Bile duct (tissue), 1 donor: ENCODE measurements around a stretch of chr1.

- PRO-cap, result no peak
Observed at GRCh38 chr1:229032393-229032809, 238.5 kb upstream of the RAB4A start.

GRCh38 chr1:229116130-229116613 is 154.7 kb upstream of the RAB4A start:
- PRO-cap, result no peak

GRCh38 chr1:229121838-229122329 is 149.0 kb upstream of the RAB4A start:
- PRO-cap, result no peak

GRCh38 chr1:229170648-229171335 is 100.1 kb upstream of the RAB4A start:
- PRO-cap, result no peak

DNA sequence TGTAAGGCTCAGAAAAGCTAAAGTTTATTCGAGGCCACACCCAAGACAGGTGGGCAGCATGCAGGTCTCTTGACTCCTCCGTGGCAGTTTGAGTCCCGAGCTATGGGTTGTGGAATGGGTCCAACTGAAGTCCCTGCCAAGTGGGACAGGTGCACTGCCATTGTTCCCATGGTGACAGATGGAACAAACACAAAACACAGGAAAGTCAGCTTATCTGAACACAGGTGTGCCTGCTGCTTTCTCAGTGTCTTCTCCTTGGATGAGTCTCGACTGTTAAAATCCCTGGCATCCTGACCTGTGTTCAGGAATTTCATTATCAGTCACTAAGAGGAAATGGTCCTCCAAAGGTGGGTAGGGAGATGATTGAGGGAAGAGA is 99.0 kb upstream of the RAB4A start:
- PRO-cap, result no peak

DNA sequence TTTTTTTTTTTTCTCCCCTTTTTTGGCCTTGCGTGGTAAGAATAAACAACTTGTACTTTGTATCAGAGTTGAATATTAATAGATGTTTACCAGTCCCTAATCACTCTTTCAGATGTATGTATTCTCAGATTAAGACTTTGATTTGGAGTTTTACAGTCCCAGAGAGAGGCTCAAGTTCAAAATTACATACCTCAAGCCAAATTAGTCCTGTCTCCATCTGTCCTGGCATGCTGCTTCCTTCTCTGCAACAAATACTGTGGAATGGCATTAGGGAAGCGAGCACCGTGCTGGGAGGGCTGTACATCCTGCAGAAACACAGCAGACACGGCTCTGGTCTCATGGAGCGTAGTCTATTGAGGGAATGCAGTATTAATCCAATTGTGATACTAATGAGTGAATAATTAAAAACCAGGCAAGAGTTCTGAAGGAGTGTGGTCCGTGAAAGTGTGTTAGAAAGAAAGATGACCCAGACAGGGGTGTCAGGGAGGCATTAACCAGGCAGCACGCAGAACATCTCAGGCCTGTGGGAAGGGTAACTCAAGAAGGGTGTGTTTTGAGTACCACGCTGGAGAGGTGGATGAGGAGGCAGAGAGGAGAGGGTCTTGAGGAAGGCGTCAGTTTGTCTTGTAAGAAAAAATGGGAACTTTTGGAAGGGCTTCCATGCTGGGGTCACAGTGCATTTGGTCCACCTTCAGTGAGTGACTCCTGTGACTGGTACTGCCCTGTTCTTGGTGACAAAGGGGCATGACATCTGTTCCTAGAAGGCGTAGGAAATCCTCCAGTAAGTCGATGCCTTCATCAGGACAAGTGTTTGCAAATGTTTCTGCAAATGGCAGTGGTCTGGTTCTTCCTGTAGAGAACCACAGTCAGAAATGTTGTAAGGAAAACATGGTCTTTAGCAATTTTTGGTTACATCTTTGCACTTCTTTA is 1.5 kb downstream of the RAB4A start:
- PRO-cap, result no peak

GRCh38 chr1:229430079-229431015 is 3.5 kb downstream of the ACTA1 start:
- PRO-cap, result no peak

DNA sequence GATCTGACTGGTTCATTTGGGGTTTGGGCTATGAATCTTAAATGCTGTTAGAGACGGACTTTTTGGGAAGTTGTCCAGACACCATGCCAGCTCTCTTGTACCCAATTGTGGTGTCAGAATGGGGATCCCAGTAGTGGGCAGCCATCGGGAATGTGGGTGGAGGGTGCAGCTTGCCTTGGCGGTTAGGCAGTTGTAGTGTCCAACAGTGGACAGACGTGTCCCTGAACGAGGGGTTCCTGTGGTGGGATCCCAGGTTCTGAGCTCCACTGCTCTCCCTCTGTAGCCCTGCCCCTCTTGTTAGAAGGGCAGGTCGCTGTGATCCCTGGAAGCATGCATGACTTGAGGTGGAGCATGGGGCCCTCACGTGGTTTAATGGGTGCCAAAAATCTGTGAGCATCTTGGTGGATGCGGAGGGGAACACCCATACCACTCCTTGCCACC is 4.2 kb downstream of the GALNT2 start:
- PRO-cap, result no peak

- PRO-cap, result no peak
Observed at GRCh38 chr1:230082584-230083347, 15.7 kb downstream of the GALNT2 start.

DNA sequence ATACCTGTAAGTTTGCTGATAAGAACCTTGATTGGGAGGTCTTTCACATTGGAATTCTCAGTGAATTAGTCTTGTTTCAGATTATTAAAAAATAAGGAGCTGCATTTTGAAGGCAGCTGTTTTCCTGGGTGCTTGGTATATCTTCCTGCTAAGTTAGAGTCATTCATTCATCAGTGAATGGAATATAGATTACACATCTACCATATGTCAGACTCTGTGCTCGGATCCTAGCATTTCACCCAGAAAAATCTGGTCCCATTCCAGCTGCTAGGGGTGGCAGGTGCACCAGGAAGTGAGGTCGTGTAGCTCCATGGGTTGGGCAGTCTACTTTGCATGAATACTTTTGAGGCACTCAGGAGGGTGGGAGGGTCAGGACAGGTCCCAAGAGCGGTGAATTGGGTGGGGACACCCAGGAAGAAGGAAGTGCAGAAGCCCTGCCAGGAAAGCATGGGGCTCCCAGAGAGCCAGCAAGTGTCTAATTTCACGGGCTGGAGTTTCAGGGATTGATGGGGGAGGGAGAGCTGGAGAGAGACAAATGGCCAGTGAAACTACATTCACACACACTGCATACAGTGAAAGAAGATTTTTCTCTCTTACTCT is 137.7 kb downstream of the GALNT2 start:
- PRO-cap, result unidirectional peak, plus-strand start at position 393 of the sequence

DNA sequence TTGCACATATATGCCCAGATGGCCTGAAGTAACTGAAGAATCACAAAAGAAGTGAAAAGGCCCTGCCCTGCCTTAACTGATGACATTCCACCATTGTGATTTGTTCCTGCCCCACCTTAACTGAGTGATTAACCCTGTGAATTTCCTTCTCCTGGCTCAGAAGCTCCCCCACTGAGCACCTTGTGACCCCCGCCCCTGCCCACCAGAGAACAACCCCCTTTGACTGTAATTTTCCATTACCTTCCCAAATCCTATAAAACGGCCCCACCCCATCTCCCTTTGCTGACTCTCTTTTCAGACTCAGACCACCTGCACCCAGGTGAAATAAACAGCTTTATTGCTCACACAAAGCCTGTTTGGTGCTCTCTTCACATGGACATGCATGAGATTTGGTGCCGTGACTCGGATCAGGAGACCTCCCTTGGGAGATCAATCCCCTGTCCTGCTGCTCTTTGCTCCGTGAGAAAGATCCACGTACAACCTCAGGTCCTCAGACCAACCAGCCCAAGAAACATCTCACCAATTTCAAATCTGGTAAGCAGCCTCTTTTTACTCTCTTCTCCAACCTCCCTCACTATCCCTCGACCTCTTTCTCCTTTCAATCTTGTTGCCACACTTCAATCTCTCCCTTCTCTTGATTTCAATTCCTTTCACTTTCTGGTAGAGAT is 40.9 kb upstream of the COG2 start:
- PRO-cap, result no peak

- PRO-cap, result no peak
Observed at GRCh38 chr1:230609231-230609575, 33.1 kb upstream of the COG2 start.

DNA sequence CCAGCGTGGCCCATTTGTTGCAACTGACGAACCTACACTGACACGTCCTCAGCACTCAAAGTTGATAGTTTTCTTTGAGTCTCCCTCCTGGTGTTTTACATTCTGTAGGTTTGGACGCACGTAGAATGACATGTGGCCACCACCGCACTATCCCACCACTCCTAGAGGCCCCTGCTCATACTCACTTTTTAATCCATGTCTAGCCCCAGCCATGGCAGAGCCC is 7.3 kb downstream of the AGT start:
- PRO-cap, result no peak

- PRO-cap, result no peak
Observed at GRCh38 chr1:230776579-230777270, 29.5 kb downstream of the CAPN9 start.

- PRO-cap, result no peak
Observed at GRCh38 chr1:231016533-231017552, 23.2 kb downstream of the FAM89A start.

GRCh38 chr1:231272045-231272578 is 31.1 kb downstream of the GNPAT start:
- PRO-cap, result no peak

- PRO-cap, result no peak
Observed at GRCh38 chr1:231362253-231362780, 24.2 kb downstream of the SPRTN start.

DNA sequence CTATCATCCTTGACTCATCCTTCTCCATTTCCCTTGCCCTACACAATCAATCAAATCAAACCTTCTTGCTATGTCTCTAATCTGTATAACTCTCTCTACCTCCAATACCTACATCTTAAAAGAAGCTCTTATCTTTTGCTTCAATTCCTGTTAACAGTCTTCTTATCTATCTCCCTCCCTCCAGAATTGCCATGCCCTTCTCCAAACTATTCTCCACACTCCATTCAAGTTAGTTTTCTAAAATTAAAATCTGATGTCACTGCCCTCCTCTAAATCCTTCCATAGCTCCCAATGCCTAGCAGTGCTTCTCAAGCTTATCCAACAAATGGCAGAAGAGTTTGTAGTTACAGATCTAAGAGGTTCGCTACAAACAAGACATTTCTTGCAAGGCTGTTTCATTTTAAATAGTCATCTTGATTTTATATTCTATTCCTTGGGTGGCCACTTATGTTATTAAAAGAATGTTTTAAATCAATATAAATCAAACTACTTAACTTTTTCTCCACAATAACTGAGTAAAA is 25.2 kb downstream of the EGLN1 start:
- PRO-cap, result no peak

DNA sequence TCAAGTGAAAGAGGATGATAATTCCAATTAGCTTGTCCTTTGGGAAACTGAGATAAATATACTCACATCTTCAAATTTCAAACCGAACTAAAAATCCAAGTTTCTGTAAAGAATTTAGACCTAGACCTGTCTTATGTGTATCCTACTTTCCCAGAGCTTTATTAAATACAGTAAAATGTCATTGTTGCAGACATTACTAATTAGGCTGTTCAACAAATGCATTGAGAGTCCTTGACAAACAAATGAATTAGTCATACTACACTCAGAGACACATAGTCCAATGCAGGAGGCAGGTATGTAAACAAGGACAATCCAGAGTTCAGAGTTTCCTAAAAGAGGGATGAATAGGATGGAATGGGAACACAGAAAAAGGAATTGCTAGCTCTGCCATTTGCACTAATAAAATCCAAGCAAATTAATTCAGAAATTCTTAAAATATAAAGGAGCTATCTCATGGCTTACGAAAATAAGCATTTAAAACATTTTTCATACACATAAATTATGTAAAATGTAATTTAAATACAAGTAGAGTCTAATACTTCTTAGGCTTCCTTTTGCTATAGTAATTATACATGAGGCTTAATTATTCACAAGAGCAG is 1.6 kb upstream of the EGLN1 start:
- PRO-cap, result no peak

- PRO-cap, result no peak
Observed at GRCh38 chr1:231555406-231556073, 27.1 kb downstream of the TSNAX start.